Esophagus squamous epithelium (tissue), 4 donors: Measurements from ENCODE around the genes MYO5C and RSL24D1.

DNA sequence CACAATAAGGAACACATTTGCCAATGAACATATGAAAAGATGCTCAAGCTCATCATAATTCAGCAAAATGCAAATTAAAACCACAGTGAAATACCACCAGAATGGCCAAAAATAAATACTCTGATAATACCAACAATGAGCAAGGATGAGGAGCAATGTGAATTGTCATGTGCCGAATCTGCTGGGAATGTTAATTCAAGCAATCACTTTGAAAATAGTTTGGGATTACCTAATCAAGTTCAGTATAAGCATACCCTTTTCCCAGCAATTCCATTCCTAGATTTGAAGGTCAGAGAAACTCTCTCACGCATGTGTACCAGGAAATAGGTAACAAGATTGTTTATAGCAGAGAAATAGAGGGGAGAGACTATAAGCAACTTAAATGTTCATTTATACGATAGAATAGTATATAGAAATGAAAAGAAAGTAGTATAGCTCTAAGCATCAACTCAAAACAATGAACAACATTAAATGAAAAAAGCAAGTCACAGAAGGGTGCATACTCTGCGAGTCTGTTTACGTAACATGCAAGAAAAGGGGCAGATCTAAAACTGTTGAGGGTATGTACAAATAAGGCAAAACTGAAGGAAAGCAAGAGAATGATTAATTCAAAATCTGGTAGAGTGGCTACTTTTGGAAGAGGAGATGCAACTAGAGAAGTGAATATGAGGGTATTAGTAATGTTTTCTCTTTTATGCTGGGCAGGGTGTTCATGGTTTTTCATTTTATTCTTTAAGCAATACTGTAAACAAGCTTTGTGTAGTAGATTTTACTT is 27.4 kb downstream of the TMOD3 start:
- PRO-cap, result no peak
- RAMPAGE, long total RNA, 4 experiments, result no peak in any of the 4 experiments

DNA sequence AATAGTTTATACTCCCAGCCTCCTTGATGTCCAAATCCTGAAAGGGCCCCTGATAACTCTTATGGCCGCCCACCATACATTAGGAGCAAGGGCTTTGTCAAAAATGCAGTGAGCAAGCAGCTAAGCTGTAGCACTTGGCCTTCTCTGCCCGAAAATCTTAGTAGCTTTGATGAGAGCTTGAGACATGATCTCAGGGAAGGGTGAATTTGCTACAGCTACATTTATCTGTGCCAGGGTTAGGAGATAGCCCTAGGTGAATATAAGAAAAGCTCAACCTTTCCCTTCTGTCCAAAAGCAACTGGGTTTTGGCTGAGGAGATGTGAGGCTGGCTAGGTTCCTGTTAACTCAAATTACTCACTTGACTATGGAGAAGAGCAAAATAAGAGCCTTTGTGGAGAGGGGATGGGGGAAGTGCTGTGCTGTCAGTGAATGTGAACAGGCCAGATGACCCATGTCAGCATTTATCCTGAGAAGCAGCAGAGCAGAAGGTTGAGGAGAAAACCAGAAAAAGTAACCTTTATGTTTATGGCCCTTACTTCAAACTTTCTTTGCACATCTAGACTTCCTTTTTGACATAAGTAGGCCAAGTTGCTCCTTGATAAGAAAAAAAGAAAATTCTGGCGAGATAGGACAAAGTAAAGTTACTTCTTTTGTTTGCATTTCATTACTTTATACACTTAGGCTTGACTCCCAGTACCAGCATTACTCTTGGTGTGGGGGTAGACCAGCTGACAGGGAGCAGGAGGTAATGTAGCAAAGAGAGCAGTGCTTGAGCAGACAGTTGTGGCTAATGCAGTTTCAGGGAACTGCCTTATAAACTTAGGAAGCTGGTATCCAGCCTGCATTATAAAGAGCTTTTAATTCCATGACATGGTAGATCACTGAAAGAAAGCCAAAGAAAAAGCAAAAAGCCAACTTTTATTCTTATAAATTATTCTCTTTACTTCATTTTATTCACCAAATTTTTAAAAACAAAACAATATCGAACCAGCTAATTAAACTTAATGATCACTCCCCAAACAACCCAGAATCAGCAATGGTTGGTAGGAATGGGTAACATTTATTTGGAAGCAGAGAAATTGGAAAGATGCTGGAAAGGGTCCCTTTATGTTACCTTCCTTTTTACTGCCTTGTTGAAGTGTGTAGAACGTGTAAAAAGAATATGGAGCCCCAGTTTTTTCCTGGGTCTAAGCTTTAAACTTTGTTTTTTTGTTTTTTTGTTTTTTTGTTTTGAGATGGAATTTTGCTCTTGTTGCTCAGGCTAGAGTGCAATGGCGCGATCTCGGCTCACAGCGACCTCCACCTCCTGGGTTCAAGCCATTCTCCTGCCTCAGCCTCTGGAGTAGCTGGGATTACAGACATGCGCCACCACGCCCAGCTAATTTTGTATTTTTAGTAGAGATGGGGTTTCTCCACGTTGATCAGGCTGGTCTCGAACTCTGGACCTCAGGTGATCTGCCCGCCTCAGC is 21.5 kb downstream of the MAPK6 start:
- PRO-cap, result no peak
- RAMPAGE, long total RNA, 4 experiments, result no peak in any of the 4 experiments

DNA sequence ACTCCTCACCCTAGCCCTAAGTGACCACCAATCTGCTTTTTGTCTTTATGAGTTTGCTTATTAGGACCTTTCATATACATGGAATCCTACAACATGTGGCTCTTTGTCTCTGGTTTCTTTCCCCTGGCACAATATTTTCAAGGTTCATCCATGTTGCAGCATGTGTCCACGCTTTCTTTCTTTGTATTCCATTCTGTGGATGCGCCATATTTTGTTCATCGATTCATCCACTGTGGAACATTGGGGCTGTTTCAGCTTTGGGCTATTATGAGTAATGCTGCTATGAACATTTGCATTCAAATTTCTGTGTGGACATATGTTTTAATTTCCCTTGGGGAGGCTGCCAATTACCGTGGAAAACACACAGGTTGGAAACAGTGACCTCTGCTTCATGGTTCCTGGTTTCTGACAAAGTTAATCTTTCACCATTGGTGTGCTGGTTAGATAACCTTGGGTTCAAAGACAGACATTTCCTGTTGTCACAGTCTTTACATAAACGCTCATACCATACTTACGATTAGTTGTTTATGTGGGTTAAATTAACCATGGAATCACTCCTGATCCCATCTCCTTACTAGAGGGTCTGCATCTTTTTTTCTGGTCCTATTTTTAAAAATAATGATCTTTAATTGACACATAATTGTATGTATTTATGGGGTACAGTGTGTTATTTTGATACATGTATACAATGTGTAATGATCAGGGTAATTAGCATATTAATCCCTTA is 3.4 kb upstream of the BCL2L10 start:
- PRO-cap, result no peak
- RAMPAGE, long total RNA, 4 experiments, result no peak in any of the 4 experiments

DNA sequence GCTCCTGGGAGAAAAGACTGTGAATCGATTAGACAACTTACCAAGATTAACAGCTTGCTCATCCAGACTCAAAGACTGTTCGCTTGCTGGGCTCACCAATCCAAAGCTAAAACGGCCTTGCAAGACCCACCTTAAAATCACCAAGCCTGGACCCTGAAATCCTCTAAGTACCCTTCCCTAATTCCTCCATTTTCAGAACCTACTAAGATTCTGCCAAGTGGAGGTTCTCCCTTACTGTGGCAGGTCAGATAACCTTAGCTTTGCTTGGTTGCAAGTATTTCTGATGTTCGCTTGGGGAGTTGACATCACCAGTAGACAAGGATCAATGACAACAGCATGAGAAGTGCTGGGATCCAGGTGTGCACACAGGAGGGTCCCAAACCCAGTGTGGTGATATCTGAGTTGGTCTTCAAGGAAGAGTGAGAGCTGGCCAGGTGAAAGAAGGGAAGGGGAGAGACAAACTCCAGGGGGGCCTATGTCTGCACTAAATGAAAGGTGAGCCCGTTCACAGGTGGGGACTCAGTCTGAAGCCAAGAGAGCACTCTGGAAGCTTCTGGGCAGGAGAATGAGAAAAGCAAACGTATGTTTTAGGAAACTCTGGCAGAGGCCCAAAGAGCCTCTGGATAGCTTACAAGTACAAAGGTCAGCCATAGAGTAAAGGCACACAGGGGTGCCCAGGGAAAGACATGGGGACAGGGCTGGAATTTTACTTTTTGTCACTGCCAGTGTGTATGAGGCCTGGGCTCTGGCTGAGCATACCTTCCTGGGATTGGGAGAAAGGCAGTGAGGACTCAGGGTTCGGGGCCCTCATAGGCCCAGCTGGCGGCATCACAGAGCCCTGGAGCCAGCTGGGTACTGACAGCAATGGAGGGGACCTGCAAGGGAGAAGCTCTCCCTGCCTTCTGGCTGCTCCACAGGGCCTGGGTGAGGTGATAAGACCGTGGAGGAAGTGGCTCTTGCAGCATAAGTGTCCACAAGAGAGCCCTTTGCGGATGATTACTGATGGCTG is 24.7 kb upstream of the BCL2L10 start:
- PRO-cap, result no peak
- RAMPAGE, long total RNA, 4 experiments, result no peak in any of the 4 experiments

GRCh38 chr15:52184644-52185052 is 6.5 kb downstream of the GNB5 start:
- PRO-cap, result no peak
- RAMPAGE, long total RNA, 4 experiments, result no peak in any of the 4 experiments

DNA sequence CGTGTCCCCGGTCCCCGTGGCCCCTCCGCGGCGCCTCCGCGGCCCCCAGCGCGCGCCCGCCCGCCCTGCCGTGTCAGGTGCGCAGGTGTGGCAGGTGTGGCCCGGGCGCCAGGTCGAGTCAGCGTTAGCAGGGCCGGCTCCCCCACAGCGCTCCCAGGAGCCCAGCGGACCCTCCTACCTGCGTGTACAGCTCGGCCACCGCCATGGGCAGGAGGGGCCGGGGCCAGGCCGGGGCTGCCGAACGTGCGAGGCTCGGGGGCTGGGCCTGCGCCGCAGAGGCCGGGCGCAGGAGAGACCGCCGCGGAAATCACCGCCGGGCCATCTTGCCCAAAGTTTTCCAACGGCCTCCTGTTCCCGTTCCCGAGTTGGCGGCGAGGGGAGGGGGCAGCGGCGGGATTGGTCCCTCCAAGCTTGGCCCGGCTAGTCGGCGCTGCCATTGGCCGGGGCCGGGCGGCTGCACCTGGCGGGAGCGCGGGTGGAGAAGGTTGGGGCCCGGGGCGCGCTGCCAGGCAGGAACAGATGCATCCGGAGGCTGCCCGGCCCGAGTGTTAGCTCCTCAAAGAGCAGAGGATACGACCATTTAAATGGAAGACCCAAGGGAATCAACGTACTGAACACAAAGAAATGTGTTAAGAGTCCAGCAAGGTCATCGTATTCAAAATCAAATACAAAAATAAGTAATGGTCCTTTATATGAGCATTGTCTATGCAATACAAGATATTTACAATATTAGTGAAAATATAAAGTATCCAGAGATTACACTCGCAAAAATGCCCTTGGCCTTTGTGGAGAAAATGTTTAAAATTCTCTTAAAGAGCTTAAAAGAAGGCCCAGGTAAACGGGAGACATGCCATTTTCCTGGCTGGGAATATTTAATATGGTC is at the start of gene MYO5C:
Gene MYO5C (minus strand): TSS at position 373 of the 883 bp plus-strand sequence.
- PRO-cap, result bidirectional peak, plus-strand start at position 121 of the sequence, minus-strand start at position 72 of the sequence; bidirectional peak, plus-strand start at position 518 of the sequence, minus-strand start at position 329 of the sequence
- RAMPAGE, long total RNA, 4 experiments, result start-site peak on the minus strand in 2 of 4 experiments, centred at positions 331 to 336 of the sequence, 26 to 43 reads per replicate

DNA sequence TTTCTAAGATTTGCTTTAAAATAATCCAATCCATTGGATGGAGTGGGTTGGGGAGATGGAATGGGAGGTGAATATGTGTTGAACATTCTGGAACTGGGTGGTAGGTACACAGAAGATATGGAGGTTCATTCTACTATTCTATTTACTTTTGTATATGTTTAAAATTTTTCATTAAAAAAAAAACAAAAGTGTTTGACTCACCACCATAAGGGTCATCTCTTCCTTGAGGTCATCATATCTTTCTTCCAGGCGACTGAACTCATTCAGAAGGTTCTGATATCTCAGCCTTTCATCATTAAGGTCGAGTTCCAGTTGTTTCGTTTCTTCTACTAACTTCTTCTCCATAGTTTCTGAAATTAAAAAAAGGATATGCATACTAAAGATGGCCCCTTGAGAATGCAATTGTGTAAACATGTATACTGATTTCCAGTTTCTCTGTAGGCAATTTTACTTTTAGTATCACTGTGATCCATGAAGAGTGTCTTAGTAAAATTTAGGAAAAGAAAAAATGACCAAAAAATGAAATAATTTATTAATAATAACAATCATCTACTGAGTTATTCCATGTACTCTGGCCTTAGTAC is 68.8 kb upstream of the MYO5C start:
- PRO-cap, result no peak
- RAMPAGE, long total RNA, 4 experiments, result no peak in any of the 4 experiments

DNA sequence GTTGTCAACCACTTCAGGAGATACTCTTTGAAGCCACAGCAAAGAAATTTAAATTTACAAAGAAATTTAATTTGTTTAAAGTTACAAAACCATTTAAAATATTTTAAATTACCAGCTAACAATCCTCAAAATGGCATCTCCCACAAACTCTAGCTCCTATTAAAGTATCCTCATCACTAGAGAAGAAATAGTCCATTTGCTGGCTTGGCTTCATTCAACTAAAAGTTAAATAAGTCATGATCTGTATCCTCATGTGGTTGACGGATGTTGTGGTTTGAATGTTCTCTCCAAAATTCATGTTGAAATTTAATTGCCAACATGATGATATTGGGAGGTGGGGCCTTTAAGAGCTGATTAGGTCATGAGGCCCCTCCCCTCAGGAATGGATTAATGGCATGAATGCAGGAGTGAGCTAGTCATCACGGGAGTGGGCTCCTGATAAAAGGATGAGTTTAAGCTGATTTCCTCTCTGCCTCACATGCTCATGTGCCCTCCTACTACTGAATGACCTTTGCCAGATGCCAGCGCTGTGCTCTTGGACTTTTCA is 111.3 kb downstream of the MYO5A start:
- PRO-cap, result no peak
- RAMPAGE, long total RNA, 4 experiments, result no peak in any of the 4 experiments

GRCh38 chr15:52427887-52428086 is 100.9 kb downstream of the MYO5A start:
- PRO-cap, result no peak
- RAMPAGE, long total RNA, 4 experiments, result no peak in any of the 4 experiments

DNA sequence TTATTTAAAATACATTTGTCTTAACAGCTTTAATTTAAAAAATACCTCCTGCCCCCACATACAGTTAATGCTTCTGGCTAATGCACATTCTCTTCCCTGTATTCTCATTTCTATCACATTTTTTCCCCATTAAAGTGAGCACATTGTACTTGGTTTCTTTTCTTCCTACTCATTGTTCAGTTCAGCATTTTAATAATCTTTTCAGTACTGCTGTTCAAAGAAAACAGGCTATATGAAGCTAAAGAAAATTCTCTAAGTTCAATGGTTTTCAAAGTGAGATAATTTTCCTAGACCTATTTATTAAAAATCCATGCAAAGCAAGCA is 27.8 kb downstream of the ATOSA start:
- PRO-cap, result no peak
- RAMPAGE, long total RNA, 4 experiments, result no peak in any of the 4 experiments

DNA sequence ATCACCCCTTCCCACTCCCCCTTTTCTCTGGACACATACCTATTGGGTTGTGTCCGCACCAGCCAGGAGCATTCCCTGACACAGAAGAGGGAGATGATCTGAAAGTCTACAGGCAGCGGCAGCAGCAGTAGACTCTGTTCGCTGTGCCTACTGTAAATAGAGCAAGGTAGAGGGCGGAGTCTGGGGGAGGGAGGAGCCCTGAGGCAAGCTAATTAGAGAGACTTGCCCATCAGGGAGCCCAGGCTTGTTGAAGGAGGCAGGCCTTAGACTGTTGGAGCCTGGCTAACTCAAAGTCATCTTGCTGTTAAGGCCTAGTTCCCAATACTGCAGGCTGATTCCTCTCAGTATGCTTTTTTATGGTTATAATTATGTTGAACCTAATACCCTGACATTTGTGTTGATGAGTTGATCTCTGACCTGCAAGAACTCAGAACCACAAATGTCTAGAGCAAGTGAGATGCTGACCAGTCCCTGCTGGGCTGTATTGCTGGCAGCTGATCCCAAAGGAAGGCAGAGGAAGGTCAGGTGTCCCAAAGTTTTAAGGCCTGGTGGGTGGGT is 30.6 kb upstream of the ATOSA start:
- PRO-cap, result bidirectional peak, plus-strand start at position 241 of the sequence, minus-strand start at position 129 of the sequence
- RAMPAGE, long total RNA, 4 experiments, result no peak in any of the 4 experiments

- PRO-cap, result unidirectional peak, minus-strand start at chr15:52710412
- RAMPAGE, long total RNA, 4 experiments, result no peak in any of the 4 experiments
Observed at GRCh38 chr15:52710245-52710692, 31.1 kb upstream of the ATOSA start.

- PRO-cap, result no peak
- RAMPAGE, long total RNA, 4 experiments, result no peak in any of the 4 experiments
Observed at GRCh38 chr15:52780559-52781133, 9.5 kb downstream of the ONECUT1 start.

DNA sequence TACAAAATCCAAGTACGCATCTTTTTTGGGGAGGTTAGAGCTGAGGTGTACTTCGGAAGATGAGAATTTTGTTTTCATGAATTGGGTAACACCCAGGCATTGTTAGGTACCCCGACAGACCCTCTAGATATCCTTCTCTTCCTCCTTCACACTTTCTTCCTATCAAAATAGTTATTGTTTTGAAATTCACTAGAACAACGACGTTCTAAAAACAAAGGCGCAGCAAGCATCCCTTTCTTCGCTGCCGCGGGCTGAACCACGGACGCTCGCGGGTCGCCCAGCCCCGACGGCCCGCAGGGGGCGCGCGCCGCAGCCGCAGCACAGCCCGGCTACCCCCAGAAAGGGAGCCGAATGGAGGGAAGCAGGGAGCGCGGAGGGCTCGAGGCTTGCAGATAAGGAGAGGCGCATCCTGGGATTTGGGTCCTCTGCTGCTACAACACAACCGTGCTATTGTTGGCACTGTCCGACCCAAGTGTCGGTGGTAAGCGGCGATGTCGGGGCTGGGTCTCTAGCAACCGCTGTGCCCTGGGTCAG is 6.3 kb downstream of the ONECUT1 start:
- PRO-cap, result no peak
- RAMPAGE, long total RNA, 4 experiments, result no peak in any of the 4 experiments

DNA sequence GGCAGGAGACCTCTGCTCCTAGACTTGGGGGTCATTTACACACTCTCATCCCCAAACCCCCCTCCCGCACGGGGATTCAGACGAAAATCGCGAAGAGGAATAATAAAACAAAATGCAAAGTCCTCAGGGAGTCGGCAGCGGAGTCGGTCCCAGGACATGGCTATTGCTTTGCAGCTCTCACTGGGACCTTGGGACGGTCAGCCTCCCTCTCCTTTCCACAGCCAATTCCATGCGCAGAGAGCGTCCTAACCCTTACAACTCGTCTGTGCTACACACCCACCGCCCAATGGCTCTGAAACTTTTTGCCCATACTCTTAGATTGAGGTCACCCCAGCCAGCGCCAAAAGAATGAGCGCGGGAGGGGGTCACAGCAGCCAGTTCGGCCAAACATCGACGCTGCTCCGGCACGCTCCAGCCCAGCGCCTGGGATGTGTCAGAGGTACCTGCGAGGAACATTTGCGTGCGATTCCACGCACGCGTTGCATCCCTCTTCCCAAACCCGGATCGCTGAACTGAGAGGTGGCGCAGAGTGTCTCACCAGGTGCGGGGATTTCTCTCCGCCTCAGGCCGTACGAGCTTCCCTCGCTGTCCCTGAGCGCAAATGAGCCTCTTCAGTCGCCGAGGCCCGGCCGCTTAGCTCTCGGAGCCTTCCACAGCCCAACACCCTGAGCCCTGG is 2.1 kb downstream of the ONECUT1 start:
- PRO-cap, result no peak
- RAMPAGE, long total RNA, 4 experiments, result no peak in any of the 4 experiments

- PRO-cap, result no peak
- RAMPAGE, long total RNA, 4 experiments, result no peak in any of the 4 experiments
Observed at GRCh38 chr15:53115036-53115429, 324.9 kb upstream of the ONECUT1 start.

DNA sequence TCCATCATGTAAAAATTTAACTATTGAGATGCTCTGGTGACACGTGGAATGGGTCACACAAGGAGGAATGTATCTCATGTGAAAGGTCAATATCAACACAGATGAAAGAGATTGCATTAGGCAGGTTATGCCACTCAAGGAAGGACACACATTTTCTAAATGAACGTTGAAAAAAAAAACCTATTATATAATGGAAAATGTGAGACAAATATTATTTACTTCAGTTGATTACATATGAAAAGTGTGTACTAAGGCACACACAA is 304.2 kb downstream of the WDR72 start:
- PRO-cap, result no peak
- RAMPAGE, long total RNA, 4 experiments, result no peak in any of the 4 experiments

GRCh38 chr15:54820727-54821065 is 376.0 kb downstream of the RSL24D1 start:
- PRO-cap, result no peak
- RAMPAGE, long total RNA, 4 experiments, result no peak in any of the 4 experiments

GRCh38 chr15:55014910-55015251 is 181.9 kb downstream of the RSL24D1 start:
- PRO-cap, result no peak
- RAMPAGE, long total RNA, 4 experiments, result no peak in any of the 4 experiments

- PRO-cap, result bidirectional peak, plus-strand start at chr15:55197032, minus-strand start at chr15:55196931
- RAMPAGE, long total RNA, 4 experiments, result start-site peak on the minus strand in 4 of 4 experiments, at chr15:55196903-55196946 at its widest, 73 to 4,102 reads per replicate
Observed at GRCh38 chr15:55196803-55197280, at the start of gene RSL24D1. Gene RSL24D1 (minus strand): TSS chr15:55196941.